Aortic smooth muscle cell (primary cell): ENCODE measurements around the genes UVSSA and ZFYVE28.

DNA sequence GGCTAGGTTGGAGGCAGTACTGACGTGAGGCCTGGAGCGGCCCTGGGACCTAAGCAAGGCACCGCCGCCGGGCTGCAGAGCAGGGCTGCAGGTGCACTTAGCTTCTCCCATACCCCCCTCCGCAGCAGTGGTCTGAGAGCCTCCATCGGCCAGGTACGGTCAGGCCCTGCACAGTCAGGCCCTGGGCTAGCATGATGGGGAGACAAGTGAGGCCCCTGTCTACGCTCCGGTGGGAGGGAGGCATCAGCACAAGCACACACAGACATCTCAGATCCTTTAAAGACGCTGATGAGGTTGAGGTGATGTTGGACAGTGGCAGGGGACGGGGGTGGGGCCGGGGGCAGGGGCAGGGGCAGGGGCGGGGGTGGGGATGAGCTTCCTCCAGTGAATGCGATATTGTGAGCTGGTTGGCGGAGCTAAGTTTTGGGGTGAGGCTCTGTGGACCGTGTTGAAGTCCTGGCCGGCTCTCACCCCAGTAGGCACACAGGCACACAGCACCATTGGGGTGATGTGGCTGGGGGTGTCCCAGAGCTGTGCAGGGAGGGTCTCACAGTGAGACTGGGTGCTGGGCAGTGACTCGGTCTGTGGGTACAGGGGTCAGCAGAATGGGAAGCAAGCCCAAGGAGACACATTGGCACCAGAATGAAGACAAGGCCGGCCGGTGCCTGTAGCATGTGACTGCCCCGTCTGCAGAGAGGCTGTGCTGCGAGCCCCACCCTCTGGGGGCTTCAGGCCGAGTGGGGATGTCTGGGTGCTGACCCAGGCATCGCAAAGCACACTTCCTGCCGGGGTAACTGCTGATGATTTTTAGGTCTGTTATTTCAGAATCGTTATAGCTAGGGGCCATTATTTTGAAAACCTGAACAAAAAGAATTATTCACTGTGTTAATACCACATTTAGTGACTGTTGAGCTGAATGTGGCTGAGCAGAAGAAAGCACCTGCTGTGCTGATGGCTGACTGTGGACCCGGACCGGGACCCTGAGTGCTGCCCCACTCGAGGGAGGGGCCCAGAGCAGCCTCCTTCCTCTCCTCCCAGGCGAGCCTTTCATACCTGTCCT is 5.1 kb downstream of the MAEA start:
- RRBS = 83% methylated on average over 1 of the region's 31 CpGs

GRCh38 chr4:1300814-1301619 is 11.3 kb downstream of the MAEA start:
- RRBS = no CpG with 5 or more reads among the region's 21 CpGs

- RRBS = no CpG with 5 or more reads among the region's 8 CpGs
Observed at GRCh38 chr4:1345903-1346154, 1.2 kb upstream of the UVSSA start.

GRCh38 chr4:1346155-1346834 is 713 bp upstream of the UVSSA start:
- RRBS = 1% methylated on average over 33 of the region's 75 CpGs

DNA sequence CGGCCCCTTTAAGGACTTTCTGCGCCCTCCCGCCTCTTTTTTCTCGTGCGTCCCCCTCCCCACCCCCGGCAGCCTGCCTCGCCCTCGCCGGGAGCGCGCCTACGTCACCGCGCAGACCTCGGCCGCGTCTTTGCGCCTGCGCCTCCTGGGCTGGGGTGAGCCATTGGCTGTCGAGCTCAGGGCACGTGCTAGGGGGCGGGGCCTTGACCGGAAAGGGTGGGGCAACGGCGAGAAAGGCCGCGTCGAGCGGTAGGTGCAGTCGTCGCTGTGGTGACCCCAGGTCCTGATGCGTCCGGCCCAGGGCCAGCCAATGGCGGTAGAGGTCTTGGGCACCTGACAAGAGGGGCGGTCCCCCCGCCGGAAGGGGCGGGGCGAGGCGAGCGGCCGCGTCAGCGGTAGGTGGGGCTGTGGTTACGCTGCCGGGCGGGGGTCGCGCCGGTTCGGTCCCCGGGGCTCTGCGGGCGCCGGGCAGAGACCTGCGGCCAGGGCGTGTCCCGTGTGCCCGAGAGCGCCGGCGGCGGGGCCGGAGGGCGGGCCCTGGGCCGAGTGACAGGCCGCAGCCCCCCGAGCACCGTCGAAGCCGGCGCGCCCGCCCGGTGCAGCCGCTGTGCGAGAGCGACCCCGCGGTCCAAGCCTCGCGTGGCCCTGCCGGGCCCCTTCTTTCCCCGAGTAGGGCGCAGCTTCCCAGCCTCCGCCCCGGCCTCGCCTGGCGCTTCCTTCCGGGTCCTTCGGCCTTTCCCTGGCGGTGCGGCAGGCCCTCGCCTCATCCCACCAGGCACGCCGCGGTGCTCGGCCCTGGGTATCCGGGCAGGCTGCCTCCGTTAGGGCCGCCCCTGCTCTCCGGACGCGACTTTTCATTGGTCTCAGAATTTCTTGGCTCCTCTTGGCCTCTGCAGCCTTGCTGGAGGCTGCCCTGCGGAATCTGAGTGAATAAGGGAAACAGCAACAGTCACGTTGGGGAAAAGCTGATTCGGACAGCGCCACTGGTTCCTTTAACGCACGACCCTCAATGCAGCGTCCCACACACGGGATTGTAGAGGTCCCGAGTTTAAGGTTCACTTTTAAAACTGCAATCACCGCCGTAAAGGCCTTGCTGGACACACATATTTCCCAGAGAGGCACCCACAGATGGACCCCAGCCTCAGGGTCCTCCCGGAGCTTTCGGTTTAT is at the start of gene UVSSA:
UVSSA (plus strand) TSS at position 374 of the 1,170 bp plus-strand sequence.
- RRBS = 1% methylated on average over 71 of the region's 117 CpGs

DNA sequence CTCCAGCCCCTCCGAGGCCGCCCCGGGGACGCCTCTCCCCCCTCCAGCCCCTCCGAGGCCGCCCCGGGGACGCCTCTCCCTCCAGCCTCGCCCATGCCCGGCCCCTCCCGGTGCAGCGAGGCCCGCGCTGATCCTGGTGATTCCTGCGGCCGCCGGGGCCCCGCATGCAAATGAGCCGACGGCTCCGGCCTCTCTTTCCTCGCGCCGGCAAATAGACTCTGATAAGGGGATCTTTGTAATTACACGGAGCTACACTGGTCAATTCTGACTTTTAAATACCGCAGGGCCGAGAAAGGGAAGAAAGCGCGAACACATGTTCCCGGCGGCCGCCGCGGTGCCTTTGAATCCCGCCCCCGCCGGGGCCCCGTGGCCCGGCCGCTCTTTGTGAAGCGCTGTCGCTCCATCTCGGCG is 114.9 kb upstream of the NKX1-1 start:
- RRBS = 28% methylated on average over 19 of the region's 44 CpGs

- RRBS = 16% methylated on average over 2 of the region's 8 CpGs
Observed at GRCh38 chr4:1547684-1548058, 136.4 kb downstream of the FAM53A start.

DNA sequence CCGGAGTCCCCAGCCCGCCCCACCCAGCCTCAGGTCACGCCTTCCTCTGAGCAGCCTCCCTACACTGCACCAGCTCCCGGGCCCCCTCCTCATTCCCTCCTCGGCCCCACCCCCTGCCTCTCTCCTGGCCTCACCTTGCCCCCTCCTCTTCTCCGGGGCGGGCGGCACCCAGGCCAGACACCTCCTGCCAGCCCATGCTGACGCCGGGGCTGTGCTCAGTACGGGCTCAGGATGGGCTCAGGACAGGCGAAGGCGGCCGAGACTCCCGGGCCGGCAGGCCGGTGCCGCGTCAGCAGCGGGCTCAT is 127.4 kb downstream of the FAM53A start:
- RRBS = 10% methylated on average over 13 of the region's 20 CpGs

DNA sequence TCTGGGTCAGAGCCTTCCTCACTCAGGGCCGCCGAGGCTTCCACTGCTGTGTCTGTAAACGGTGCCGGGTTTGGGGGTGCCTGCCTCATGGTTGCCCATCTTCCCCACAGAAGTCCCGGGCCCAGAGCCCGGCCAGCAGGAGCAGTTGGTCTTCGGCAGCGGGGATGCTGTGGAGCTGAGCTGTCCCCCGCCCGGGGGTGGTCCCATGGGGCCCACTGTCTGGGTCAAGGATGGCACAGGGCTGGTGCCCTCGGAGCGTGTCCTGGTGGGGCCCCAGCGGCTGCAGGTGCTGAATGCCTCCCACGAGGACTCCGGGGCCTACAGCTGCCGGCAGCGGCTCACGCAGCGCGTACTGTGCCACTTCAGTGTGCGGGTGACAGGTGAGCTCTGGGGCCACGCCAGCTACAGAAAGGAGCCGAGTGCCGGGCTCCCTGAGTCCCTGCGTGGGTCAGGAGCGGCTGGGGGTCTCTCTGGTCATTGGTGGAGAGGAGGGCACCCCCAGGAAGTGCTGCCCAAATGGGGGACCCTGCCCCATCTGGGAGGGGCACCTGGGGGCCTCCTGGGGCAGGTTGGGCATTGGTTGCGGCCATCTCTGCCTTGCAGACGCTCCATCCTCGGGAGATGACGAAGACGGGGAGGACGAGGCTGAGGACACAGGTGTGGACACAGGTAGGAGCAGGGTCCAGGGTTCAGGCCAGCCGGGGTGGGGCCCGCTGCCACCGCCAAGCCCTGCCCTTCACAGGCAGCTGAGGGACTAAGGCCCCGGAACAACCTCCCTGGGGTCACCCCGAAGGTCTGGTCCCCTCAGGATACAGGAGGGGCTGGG is 6.3 kb downstream of the FGFR3 start:
- RRBS = 75% methylated on average over 19 of the region's 37 CpGs

DNA sequence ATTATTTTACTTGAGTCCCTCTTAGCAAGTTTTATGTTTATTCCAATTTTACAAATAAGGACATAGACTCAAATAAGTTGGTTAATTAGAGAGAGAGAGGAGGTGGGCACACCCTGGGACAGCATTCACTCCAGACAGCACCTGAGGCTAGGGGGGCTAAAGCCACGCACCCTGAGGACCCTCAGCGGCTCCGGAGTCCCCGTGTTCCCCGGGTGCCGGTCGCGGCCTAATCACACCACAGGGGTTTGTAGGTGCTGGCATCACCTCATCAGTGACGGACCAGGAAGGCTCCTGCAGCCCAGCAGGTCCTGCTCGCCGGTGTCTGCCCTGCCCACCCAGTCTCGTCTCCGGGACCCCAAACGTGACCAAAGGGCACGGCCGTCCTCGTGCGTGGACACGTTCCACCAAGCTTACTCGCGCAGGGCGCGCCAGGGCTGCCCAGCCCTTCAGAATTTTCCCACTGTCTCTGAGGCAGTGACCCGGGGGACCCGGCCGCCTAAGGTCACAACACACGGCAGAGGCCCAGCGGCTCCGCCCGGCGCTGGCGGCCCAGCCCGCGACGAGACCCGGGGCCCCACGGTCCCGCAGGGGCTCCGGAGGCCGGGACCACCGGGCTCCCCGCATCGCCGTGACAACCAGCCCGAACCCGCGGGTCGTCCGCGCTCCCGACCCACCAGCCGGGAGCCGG is 658 bp downstream of the LETM1 start:
- RRBS = 2% methylated on average over 24 of the region's 53 CpGs

GRCh38 chr4:1861762-1863122 is 6.3 kb upstream of the LETM1 start:
- RRBS = 7% methylated on average over 8 of the region's 51 CpGs

DNA sequence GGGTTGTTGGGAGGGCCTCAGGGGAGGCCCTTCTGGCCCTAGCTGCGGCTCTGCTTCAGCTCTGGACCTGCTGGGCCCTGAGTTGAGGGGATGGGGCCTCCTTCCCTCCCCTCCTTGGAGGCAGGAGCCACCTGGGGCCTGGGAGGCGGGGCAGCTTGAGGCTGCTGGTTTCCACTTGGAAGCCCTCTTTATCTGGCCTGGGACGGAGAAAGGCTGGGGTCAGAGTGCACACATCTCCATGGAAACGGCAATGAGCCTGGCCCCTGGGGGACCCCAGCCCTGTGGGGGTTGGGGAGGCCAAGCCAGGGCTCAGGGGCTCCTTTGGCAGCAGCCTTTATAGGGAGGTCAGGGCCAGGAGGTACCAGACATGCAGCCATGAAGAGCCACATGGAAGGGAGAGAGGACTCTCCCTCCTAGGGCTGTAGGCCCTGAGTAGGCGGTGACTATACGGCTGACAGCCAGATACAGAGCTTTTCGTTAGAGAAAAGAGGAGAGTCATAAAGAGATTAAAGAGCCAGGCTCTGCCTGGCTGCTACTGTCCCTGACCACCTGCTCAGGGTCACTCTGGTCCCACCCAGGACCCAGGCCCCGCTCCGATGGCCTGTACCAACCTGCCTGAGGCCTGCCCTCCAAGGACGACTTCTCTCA is 6.9 kb upstream of the NSD2 start:
- RRBS = no CpG with 5 or more reads among the region's 10 CpGs

DNA sequence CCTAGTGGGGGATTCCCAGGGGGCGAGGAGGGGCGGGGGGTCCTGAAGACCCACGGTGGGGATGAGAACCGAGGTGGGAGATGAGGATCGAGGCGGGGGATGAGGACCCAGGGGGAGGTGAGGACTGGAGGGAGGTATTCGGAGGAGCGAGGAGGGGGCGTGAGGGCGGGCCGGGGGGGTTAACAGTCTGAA is 431 bp downstream of the NELFA start:
- RRBS = 3% methylated on average over 1 of the region's 11 CpGs

DNA sequence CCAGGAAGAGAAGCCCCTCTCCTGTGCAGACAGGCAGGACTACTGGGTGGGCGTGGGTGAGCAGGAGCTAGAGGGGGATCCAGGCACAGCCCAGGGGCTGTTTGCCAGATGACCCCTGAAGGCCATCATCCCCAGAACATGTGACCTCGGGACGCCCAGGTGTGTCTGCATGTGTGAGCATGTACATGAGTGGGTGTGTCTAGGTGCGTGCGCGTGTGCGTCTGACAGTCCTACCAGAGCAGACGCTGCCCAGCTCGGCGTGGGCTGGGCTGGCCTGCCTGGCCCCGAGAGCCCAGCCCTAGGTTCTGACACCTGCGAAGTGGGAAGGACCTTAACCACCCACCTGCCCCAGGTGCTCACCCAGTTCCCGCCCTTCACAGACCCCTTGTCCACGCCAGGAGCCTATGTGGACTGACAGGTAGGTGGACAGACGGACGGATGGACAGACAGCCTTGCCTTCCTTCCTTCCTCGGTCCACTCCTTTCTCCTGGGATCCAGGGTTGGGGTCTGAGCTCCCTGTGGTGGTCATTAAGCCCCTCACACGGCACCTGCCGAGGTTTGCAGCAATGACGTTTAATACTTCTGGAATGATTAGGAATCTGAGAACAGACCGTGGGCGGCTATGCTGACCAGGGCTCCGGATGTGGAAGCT is 7.9 kb upstream of the HAUS3 start:
- RRBS = 17% methylated on average over 1 of the region's 23 CpGs

- RRBS = no CpG with 5 or more reads among the region's 12 CpGs
Observed at GRCh38 chr4:2252313-2252811, 9.5 kb downstream of the MXD4 start.

DNA sequence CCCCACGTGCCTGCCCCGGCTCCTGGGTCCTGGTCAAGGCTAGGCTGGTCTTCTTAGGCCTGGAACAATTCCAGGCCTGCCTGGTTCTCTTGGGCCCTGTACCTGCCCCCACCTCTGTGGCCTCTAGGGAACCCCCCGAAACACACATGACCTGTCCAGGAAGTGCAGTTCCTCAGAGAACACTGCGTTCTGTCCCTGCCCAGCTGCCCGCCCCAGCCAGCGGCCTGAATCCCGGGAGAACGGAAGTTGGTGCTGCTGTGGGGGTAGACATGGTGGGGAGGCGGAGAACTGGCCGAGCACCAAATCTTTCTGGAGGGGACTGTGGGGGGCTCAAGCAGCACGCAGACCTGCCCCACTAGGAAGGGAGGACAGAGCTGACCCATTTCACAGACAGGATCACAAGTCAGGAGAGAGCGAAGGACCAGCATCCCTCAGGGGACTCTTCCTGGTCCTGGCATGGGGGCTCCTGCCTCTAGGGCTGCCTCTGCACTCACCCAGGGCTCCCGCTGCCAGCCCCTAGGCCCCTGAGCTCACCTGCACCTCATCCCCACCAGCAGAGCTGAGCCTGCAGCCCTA is 4.9 kb downstream of the MXD4 start:
- RRBS = no CpG with 5 or more reads among the region's 13 CpGs

- RRBS = no CpG with 5 or more reads among the region's 8 CpGs
Observed at GRCh38 chr4:2406816-2407404, 11.5 kb downstream of the ZFYVE28 start.

DNA sequence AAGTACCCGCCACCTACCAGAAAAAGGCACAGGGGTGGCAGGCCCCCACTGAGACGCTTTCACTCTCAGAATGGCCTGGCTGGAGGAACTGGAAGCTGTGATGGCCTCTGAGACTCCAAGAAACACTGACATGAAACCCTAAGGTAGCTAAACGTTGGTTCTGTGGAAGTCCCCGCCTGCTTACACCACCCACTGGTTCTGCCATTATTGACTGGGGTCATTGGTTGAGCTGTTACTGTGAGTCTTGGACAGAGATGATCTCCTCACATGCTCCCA is 6.4 kb downstream of the ZFYVE28 start:
- RRBS = no CpG with 5 or more reads among the region's 4 CpGs

GRCh38 chr4:2418322-2419269 is at the start of gene ZFYVE28:
Gene ZFYVE28, minus strand, starts transcription at chr4:2418645.
- RRBS = 2% methylated on average over 53 of the region's 132 CpGs

DNA sequence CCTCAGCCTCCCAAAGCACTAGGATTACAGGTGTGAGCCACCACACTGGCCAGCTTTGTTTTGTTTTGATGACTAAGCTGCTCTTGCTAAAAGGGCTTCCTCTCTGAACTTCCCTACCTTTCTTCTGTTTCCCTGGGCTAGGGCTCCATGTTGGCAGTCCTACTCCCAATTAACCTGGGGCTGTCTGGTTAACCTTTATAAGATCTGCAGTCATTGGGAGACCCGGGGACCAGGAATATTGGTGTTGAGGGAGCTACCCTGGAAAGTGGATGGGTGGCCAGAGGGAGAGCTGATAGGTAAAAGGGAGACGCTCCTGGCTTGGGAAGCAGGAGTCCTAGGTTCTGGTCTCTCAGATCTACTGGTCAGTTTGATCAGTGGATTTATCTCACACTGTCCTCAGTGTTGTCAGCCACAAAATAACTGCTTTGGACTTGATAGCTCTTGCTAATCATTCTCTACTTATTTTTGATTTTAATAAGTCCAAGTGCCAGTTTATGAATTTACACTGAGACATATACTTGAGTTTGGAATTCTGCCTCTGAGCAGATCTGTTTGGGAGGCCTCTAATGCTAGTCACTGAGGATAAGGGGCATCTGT is 33.2 kb upstream of the FAM193A start:
- RRBS = no CpG with 5 or more reads among the region's 2 CpGs